HT-29 (cell line): Measurements from ENCODE around the genes SETBP1 and C18orf25.

DNA sequence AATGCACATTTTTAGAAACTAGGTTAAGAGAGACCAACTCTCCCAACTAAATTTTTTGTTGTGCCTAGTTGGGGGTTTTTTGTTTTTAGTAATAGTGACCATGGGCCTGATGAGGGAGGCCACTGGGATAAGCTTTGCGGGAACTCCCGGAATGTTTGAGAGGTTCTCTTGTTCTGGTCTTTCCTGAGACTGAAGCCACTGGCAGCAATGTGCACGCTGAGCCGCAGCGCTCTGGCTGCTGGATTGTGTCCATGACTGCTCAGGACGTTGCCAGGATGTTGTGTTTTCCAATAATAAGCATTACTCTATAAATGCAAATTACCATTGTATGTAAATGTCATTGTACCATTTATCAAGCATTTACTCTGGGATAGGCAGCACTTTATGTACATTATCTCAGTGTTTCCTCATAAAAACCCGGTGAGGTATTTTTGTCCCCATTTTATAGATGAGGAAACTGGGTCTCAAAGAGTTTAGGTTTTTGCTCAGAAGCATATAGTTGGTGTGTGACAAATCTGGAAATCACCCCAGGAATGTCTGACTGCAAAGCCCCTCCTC lies 126.2 kb downstream of the GALNT1 start:
- RAMPAGE, long total RNA, result no peak

DNA sequence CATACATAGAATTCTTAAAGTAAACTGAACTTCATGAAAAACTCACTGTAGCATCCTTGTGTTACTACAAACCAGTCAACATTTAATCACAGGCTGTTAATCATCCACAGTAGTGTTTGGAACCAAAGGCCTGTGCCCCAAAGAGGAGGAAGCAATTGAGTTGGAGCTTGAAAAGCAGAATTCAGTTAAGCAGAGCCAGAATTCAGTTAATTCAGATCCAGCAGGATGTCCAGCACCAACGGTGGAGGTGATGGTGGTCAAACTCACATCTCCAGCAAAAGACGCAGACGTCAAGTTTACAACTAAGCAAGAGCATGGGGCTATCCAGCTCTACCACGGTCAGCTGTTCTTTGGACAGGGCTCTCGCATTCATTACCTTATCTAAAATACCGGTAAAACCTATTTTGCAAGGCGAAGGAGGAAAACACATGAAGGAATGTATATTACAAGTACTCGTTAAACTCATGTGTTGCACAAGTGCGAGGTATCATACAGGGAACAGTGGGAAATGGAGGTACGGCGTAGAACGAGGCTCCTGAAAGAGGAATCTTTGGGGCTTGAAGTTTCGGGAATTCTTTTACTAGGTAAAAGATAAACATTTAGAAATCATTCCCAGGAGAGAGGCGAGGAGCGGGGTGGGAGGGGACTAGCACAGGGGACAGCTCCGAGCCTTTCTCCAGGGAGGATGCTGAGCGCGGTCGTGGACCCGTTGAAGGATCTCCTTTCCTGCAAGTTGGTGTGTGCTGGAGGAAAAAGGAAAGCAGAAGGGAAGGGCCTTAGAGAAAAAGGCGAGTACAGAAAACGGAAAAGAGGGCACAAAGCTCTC lies 942 bp downstream of the SLC39A6 start:
- RAMPAGE, long total RNA, result no peak

GRCh38 chr18:36149880-36150385 lies 20.2 kb downstream of the ELP2 start:
- RAMPAGE, long total RNA, result no peak

DNA sequence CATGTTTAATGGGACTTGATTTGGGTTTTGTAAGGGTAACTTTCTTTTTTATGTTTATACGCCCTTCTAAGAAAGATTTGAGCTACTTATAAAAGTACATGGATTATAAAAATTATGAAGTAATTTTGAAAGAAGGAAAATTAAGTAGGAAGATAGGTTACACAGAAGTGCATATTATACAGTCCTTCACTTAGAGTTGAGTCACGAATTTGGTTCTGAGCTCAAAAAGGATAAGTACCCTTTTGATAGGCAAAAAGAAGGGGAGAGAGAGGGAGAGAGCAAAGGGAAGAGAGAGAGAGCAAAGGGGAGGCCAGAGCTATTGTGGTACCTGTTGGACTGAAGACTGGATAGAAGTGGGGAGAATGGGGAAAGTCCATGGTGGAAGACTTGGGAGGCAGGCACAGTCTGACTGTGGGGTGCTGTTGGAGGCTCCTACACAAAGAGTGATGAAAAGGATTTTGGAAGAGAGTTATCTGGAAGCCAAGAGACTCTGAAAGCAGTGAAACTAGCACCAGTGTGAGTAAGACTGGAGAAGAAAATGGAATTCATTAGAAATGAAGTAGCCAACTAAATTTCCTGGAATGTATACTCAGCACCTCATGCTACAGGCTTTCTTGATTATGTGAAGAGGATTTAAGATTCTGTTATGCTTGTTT lies 27.6 kb downstream of the ELP2 start:
- RAMPAGE, long total RNA, result no peak

GRCh38 chr18:36628703-36629271 lies 200.0 kb downstream of the TPGS2 start:
- RAMPAGE, long total RNA, result no peak

- RAMPAGE, long total RNA, result no peak
Measured at GRCh38 chr18:37393768-37394875, 171.5 kb downstream of the CELF4 start.

DNA sequence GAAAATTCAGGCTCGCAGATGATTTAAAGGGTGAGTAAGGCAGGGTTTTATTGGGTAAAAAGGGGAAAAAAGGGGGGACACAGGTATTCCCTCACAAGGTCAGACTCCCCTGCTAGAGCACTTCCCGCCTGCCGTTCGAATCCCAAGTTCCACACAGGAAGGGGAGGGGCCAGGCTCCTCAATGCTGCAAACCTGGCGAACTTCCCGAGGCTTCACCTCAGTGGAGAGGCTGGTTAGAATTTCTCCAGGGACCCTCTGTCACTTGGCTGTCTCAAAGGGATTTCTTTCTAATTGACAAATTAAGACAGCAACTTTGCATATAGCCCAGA lies 2154.9 kb upstream of the PIK3C3 start:
- RAMPAGE, long total RNA, result no peak

- RAMPAGE, long total RNA, result no peak
Measured at GRCh38 chr18:40085182-40085640, 1869.8 kb upstream of the PIK3C3 start.

DNA sequence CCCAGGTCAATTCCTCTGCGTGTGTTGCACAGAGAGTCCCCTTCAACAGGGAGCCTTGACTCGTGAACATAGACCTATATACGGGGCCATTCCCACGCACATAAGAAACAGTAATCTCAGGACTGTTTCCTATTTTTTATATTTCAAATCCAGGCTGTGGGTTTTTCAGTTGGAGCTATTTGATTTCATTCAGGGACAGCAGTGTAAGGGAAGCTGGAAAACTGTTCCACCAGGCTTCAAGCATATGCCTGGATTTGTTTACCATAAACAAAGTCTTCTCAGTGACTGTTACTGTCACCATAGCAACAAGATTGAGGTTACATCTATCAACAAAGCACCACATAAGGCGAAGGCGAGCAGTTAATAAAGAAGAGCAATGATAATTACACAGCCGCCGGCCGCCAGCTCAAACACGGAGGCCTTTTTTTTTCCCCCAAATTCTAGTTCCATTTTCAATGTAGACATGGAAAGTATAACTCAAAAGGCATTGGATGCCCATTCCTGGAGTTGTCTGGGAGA lies 553.6 kb upstream of the SYT4 start:
- RAMPAGE, long total RNA, result no peak

GRCh38 chr18:44680744-44681427 lies at the start of gene SETBP1:
SETBP1 (plus strand) TSS chr18:44680888.
- RAMPAGE, long total RNA, result no peak

- RAMPAGE, long total RNA, result no peak
Measured at GRCh38 chr18:44728790-44729680, 48.3 kb downstream of the SETBP1 start.

- RAMPAGE, long total RNA, result no peak
Measured at GRCh38 chr18:44731851-44732484, 51.3 kb downstream of the SETBP1 start.

DNA sequence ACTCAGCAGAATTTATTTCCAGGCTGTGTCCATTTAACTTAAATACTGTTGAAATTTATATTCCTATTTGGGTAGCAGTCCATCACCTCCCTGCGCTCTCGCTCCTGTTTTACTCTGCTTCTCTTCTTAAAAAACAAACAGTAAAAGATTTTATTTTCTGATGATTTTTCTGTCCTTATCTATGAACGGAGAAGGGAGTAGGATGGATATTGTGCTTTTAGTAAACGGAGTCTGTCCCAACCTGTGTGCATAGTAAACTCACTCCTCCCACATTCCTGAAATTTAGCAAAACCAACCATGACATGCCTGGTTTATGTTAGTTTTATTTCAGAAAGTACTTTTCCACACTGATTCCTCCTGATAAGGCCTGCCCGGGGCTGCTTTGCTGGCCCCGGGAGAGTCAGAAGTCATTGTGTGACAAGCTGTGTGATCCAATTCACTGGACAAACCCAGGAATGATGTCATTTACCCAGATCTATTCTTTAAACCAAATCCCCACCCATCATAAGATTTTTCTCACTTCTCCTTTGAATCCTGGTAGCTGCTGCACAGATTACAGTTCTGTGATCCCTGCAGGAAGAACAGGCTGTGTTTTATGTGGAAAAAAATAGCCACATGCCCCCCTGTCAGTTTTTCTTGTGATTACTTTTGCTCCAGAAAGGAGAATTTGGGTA lies 109.0 kb downstream of the SETBP1 start:
- RAMPAGE, long total RNA, result no peak

DNA sequence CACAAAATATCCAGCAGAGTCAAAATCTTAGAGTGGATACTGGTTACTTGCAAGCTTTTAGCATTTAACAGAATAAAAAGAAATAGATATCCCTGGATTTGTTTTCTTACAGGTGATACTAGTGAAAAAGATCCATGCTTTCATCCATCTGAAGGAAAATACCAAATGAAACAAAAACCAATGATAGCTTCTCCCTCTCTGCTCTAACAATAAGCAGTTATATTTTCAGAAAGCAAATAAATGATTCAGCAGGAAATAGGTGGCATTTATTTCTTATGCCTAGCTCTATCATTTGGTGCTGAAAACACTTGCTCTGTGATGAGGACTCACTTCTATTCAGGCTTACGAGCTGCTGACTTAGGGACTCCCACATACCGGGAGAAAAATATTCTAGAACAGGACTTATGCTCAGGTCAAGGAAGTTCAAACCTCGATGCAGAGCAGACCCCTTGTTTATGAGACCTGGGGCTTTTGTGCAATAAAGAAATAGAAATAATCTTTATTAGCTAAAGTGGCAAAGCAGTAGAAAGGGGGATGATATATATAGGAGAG lies 142.6 kb downstream of the SETBP1 start:
- RAMPAGE, long total RNA, result no peak

DNA sequence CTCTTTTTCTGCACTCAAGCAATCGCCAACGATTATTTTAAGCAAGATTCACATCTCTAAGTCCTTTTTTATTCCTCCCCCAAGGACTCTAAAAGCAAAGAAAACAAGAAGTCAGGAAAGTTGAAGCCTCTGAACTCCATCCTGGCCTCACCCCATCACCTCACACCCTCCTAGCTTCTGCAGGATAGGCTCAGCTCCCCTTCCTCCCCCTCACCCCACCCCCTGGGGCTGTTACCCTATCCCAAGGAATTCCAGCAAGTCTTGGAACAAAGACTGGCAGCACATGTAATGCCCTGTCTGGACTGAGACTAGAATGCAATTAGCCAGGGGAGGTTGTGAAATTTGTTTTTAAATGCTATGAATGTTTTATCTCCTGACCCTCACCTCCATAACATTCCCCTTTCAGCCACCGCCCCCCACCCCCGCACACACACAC lies 290.9 kb upstream of the SLC14A2 start:
- RAMPAGE, long total RNA, result no peak

GRCh38 chr18:45627127-45627547 lies 11.9 kb downstream of the SLC14A2 start:
- RAMPAGE, long total RNA, result no peak

GRCh38 chr18:45849778-45850115 lies 24.3 kb downstream of the SIGLEC15 start:
- RAMPAGE, long total RNA, result no peak

DNA sequence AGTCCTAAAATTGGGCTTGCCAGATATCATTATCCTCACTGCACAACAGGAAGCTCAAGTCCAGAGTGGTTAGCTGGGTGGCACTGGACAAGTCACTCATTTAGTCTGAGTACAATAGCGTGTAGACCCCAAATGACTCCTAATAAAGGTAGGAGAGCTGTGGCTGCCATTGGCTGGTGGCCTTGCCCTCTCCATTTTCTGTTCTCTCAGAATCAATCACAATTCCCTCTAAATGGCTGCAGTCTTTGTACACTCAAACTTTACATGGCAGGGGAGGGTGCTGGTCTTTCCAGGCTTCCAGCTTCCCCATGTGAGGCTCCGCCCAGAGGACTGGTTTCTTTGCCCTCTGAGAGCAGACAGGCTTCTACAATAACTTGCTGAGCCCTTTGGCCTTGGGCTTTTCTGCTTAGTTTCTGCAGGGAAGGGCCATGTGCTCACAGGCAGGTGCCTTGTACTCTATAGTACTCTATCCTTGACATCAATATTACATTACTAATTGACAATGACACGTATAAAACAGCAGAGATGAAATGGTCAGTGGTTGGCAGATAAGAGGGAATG lies 11.6 kb downstream of the PSTPIP2 start:
- RAMPAGE, long total RNA, result no peak

DNA sequence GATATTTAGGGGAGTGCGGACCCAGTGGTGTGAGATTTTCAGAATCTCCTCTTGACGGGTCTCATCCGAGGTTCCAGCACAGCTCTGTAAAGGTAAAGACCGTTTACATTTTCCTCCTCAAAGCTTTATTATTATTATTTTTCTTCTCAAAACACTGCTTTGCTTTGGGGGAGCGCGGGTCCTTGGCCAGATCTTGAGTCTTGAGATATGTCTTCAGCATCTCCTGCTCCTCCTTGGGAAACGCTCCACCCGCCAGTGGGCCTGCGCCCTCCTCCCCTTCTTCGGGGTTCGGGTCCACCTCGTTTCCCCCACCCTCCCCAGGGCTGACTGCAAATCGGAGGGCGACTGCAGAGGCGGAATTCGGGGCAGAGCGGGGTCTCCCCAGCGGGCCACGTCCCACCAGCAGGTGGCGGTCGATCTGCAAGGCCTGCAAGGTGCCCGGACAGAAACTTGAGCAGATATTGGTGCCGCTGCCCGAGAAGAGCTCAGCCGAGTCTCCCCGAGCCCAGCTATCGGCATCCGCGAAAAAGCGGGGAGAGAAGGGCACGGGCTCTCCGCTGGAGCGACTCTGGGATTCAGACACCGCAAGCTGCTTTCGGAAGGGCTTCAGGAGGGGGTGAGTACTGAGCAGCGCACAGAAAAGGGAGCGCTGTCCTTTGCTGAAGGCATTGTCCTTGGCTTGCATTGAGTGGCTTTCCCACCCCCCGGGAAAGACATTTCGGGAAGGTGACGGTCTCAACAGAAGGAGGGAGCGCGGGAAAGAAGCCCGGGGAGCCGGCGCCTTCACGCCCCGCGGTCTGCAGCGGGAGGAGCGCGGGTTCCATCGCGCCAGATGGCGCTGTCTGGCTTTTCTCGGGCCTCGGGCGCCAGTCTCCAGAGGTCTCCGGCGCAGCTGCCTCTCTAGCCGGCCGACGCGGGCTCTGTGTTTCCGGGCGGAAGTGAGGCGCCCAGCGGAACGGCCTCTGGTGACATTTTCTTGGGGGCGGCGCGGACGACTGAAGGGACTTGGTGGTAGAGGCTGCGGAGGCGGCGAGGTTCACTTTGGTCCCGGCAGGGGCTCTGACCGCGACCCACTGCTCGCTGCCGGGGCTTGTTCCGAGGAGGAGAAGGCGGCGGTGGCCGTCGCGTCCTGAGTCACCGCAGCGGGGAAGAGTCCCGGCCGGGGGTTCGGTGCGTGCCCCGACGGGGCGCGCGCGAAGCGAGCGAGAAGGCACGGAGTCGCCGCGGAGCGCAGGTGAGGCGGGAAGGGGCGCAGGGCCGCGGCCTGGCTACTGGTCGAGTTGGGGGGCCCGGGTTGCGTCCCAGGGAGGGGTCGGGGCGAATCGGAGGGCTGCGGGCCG lies at the start of gene C18orf25:
Gene C18orf25, plus strand, starts transcription at position 938 of the 1,340 bp plus-strand sequence.
- RAMPAGE, long total RNA, result no peak

DNA sequence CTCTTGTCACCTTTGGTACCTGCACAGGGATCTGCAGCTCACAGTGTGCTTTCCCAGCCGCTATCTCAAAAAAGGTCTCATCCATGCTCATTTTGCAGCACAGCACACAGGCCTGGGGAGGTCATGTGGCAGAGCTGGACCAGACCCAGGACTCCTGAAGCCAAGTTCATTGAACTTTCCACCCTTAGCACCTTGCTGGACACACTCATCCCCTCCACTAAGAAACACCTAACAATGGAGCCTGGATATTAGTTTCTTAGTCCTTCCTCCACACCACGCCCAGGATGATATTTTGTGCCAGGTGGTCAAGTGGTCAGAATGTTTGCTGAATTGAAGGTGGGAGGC lies 43.1 kb upstream of the RNF165 start:
- RAMPAGE, long total RNA, result no peak